ENCODE data around the gene IQUB.

DNA sequence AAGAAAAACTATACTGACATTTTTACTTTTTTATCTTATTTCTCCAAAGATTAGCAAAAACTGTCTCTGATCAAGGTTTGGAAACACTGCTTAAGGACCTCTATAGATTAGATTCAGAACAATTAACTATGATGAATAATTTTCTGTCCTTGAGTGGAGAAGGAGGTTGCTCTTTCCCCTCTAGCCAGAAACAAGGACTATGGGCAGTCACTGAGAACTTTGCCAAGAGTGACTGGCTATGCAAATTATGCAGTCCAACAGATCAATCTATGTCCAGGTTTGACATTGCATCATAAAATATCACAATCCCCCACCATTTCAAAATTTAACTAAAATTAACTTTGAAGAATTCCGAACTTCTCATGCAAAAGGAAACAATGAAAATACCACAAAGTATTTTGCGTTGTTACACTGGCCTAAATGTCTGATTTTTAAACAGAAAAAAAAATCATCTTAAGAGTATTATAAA, 50.6 kb downstream of the TSPAN12 start:
- PRO-cap: no peak

DNA sequence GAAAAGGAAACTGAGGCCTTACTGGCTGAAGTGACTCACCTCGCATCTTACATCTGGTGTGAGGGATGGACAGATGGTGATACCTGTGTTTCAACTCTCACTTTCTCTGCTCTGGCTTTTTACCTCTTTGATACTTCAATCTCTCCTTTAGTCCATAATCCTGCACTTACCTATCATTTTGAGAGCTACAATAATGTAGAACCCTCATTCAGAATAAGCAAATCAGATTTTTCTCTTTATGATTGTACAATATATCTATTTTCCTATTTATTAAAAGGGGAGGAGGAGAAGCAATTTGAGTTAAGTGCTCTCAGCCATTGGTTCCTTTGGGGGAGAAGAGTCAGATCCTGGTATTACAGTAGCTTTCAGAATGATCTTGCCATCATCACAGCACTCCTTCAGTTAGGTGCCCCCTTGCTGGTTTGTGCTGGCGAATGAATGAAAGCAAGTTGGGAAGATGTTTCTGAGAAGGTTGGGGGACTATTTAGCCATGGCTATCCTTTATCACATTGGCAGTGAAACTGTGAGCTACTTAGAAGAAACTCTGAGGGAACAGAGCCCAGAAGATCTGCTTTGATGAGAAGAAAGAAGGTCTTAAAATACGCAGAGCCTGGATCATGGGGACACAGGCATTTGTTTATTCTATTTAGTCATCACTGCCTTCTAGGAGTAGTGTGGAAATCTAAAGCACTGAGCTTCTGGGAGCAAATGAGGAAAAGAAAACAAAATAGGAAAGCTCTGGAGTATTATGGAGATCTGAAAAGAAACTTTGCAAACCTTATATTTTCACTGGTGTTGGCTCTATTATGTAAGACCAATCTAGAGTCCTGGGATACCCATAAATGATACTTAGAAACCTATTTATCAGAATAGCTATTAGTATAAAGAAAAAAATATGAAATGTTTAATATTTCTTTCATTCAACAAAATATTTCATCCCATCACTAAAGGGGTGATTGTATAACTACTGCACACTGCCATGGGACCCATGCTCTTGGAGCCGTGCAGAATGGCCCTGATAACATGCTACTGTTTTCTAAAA, 28.4 kb downstream of the CPED1 start:
- PRO-cap: no peak

GRCh38 chr7:121079353-121080547, 91.2 kb downstream of the CPED1 start:
- PRO-cap: no peak

- PRO-cap: no peak
Observed at GRCh38 chr7:121111682-121112856, 123.6 kb downstream of the CPED1 start.

DNA sequence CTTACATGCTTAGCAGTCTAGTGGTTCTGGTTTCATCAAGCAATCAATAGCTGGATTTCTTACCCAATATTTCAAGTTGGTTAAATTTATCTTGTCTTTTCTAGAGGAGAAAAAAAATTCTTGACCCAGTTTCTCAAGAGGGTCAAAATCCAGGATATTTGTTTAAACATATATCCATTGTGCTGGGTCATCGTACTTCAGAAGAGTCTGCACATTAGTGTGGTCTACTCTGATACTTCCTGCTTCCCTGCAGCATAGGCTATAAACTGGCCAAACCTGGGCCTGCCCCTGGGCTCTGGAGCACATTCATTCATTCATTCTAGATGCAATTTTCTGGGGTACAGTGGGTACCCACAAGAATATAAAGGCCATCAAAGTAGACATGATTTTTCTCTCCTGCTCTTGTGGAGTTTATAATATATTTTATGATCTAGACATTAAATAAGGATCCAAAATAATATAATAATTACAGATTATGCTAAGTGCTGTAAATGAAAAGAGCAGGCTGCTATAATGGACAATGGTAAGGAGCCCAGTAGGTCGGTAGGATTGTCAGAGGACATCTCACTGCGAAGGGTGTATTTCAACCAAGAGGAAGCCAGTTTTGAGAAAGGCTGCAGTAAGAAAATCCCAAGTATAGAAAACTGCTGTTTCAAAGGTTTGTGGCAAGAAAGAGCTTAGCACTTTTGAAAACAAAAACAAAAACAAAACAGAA, 141.9 kb upstream of the WNT16 start:
- PRO-cap: no peak

- PRO-cap: no peak
Observed at GRCh38 chr7:121256154-121257482, 72.2 kb upstream of the WNT16 start.

DNA sequence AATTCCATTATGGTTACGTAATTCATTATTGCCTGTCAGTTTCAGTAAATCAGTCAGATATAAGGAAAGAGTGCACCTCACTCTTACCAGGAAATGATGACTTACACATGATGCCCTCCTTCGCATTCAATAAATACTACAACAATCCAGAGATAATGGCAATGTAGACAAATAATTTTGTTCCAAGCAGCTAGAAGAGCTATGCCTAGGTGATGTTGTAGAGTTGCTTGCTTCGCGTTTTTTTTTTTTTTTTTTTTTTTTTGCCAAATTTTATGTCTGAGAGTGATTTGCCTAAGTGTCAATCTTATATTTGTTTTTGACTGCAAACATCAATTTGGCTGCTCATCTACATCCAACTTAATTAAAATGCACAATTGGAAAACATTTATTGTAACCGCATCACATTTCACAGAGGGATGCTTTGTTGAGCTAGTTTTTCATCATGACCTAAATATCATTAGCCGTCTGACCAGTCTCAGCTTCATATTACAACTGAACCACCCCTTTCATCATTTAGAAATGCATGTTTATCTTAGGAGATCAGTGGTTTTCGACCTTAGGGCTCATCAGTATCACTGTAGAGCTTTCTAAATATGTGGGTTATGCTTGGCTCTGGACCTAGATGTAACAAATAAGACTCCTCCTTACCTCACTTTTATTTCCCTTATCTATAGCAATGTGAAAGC, 68.7 kb upstream of the WNT16 start:
- PRO-cap: no peak

- PRO-cap: no peak
Observed at GRCh38 chr7:121385685-121386459, 10.2 kb downstream of the FAM3C start.

DNA sequence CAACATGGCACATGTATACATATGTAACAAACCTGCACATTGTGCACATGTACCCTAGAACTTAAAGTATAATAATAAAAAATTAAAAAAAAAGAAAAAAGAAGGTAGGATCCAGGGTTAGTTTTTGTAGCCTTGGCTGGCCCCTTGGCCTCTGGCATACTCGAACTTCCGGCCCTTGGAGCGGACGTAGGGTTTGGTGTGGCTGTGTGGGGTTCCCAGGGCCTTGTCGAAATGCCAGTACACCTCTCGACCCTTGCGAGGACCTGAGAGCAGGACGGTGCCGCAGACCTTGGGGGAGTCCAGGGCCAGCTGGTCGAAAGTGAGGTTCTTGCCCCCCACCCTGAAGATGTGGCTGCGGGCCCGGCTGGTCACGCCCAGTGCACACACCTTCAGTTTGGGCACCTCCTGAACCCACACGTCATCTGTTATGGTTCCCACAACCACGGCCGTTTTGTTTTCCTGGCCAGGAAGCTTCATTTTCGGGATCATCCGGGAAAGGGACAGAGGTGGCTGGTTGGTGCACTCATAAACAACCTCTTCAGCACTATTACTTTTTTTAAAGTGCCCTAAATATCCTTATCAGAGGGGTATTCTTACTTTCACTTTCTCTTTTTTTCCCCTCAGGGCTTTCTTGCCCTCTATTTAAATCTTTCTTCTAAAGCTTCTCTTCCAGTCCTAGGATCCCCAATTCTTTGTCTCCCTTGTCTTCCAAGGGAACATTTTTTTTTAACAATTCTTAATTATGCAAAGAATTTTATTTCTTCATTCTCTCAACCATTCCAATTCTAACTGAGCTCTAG, 44.8 kb upstream of the FAM3C start:
- PRO-cap: no peak

DNA sequence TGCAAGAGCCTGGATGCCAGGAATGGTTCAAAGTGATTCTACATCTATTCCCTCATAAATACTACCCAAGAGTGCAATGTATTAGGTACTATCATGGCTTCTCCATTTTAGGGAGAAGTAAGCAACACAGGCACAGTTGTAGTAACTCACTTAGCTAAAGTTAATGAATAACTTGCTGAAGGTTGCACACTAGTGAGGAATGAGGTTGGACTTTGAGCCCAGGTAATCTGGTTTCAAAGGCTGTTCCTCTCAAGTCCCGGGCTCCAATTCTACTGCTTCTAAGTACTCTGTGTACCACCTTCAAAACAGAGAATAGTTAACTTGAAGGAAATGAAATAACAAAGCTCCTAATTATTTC, 158.4 kb upstream of the PTPRZ1 start:
- PRO-cap: no peak

DNA sequence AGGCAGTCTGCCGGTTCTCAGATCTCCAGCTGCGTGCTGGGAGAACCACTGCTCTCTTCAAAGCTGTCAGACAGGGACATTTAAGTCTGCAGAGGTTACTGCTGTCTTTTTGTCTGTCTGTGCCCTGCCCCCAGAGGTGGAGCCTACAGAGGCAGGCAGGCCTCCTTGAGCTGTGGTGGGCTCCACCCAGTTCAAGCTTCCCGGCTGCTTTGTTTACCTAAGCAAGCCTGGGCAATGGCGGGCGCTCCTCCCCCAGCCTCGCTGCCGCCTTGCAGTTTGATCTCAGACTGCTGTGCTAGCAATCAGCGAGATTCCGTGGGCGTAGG, 20.3 kb downstream of the FEZF1 start:
- PRO-cap: no peak

DNA sequence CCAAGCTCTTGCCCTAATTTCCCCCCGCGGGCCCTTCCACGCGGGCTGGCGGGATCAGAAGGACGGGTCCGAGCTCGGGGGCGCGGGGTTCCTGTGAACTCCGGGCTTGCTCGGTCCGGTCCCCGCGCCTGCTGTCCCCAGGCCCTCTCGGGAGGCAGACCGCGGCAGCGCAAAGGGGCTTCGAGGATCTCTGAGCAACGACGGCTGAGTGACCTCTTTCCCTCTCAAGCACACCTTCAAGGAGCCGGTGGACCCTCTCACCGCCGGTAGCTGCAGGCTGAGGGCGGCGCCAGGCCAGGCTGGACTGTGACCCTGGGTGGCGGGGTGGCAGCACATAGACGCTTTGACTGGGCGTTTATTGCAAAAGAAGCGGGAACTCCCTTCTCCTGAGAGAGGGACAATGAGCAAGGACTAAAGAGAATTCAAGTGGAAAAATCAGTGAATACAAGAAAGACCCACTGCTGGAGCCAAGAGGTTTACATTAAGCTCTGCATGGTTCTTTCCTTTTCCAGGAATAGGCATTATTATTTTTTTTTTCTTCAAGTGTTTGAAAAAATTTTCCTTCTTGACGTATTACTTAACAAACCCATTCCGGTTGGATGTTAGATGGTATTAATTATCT, 12.6 kb upstream of the FEZF1 start:
- PRO-cap: no peak

DNA sequence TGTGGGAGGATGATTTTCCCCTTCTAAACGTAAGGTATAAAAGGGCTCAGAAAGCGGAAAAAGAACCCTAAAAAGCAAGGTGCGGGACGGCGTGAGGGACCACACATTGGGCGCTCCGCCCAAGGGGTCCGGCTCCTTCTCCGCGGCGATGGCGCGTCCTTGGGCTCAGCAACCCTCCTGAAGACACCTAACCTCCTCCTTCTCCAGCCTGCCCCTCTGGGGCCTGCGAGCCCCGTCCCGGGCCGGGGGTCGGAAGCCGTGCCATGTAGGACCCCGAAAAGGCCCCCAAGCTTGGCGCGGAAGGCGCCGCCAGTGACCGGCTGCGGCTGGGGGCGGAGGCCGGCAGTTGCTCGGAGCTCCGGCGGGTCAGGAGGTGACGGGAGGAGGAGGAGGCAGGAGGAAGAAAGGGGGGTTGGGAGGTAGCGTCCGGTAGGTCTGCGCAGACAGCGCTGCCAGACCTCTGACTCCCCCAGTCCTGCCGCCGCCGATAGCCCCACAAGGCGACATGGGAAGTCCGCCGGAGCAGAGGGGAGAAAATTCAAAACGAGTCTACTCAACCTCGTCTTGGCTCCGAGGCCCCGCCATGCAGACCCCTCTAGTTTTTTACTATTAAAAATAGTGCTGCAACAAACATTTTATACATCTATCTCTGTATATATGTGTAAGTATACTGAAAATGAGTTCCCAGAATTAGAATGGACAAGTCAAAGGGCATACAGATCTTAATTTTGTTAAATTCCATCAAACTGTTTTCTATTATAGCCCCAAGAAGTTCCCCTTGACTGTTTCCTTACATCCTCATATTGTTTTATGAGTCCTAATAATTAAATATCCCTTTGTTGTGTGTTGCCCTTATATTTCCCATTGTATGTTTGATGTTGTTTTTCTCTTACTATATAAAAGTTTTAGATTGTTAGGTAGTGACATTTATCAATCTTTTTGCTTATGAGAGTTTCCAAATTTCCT, 1.5 kb downstream of the IQUB start:
- PRO-cap: unidirectional peak, plus-strand start at position 406 of the sequence

GRCh38 chr7:123534308-123534704, at the start of gene IQUB:
Gene IQUB (minus strand): TSS chr7:123534595.
- PRO-cap: no peak

- PRO-cap: no peak
Observed at GRCh38 chr7:123600678-123601152, 906 bp upstream of the ASB15 start.

DNA sequence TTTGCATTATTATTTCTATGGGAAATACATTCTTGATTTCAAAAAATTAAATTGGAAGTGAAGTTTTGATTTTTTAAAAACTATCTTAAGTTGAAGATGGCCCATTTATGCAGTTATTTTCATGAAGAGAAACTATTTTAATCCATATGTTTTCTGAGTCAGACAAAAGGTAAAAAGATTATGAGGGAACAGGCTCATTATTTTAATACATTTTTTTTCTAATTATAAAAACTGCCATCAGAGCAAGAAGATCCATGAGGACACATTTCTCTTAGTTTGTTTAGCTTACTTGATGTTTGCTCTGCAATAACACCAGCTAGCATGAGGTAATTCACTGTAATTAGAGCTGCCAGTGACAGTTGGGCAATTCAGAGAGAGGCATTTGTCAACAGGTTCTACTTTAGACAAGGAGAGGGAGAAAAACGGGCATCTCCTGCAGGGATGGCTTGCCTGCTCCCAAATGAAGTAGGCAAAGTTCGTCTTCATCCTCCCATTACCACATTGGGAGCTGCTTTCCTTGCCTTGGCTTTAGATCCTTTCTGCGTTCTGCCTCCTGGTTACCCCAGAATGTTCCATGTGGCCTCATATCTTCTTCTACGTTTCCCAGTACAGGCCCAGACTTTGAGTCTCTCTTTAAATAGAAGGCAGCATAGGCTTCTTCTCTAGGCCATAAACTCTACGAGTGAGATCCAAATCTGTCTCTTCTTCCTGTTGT, 21.0 kb downstream of the ASB15 start:
- PRO-cap: no peak

DNA sequence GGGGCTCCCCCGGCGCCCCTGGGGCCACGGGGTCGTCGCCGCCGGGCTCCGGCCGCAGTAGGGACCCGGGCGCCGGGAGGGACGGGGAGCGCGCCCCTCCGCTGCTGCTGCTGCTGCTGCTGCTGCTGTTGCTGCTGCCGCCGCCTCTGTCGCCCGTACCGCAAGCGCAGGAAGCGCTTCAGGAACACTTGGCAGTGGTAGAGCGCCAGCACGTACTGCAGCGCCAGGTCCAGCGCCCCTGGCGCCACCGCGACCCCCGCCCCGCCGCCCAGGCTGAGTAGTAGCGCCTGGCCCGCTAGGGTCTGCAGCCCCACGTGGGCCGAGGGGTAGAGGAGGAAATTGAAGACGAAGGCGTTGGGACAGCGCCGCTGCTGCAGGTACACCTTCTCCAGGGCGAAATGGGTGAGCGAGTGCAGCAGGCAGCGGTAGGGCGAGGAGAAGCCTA, 542 bp downstream of the TMEM229A start:
- PRO-cap: no peak

DNA sequence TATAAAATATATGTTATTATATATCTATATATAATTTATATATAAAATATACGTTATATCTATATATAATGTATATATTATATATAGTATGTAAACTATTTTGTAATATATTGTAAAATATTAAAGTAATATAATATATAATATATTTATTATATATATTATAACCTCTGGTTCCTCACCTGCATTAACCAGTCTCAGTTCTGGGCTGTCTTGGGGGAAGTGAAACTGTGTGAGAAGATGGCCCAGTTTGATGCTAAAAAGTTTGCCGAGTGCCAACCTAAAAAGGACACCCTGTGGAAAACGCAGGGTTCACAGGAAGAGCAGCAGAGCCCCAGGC, 104.4 kb upstream of the POT1 start:
- PRO-cap: no peak

GRCh38 chr7:126657607-126658206, 595.0 kb downstream of the GRM8 start:
- PRO-cap: no peak

DNA sequence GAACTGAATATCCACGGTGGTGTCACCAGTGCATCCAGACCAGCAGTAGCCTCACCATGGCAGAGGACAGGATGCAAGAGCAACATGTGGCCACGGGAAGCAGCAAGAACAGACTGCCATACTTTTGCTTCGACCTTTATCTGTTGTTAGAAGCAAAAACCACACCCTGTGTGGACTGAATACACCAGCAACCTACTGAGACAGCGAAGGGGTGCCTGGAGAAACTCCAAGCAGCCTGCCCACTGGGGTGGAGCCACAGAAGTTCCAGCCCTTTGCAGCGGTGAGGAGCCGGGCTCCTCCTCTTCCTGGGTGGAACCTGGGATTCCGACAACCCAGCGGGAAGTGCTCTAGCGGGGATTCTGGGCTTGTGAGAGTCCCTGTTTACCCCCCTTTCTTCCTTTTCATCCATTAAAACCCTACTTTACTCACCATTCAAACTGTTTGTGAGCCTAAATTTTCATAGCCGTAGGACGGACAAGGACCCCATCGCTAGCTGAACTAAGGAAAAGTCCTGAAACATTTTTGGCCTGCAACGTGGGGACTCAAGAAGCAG, 584.9 kb downstream of the GRM8 start:
- PRO-cap: no peak

All from mesenteric fat pad (tissue), 1 donor.